Metastatic Liver Carcinoma in the Lung (tissue), 2 donors: ENCODE data around the genes FRS2 and PTPRR.

DNA sequence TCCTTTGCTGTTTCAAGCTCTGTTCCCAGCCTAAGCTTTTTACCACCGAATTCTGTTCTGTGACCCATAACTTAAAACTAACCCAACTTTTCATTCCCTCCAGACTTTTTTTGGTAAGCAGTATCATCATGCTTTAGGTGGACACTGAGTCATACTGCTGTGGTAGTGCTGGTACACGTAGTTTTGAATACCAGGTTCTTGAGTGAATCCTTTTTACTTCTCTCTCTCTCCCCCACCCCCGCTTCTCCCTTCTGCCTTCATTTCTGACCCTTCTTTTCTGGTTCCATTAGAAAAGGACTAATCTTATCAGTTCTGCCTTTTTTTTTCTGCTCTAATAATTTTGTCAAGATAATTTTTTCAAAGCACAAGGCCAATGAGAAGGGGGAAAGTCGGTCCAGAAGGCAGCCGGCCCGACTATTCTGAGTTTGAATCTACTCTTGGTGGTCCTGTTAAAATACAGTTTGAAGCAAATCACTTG is 2.3 kb upstream of the MDM2 start:
- PRO-cap, 2 experiments, result peak in 1 of 2 experiments; most common minus-strand start position 189 of the sequence (in 1)

DNA sequence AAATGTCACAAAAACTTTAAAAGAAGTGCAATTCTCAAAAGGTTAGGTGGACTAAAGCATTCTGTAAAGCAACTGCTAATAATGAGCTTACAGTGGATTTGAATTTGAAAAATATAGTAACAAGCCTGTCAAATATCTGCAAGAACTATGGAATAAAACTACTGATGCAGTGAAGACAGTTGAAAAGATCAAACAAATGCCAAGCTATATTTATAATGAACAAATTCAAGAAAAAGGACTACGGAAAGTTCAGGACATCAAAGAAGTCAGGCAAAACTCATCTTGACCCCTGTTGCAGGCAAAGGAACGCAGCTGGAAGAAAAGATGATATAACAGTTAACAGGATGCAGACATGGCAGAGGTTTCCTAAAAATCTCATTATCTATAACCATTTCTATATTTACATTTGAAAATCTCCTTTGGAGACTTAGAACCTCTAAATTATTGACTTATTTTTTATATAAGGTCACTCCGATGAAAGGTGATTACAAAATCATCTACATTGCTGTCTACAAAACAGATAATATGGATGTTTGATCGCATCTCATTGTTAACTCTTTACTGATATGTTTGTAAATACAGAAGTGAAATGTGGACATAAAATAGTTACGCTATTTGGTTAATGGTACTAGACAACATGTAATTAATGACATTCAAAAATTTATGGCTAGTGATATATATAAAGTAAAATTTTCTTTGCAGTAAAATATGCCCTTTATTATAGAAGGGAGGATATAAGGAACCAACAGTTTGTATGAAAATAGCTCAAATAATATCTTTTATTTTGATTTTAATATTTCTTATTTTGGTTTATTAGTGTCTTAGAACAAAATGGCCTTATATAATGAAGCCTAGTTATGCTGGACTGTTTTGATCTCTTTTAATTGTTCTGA is 34.3 kb downstream of the MDM2 start:
- PRO-cap, 2 experiments, result no peak in any of the 2 experiments

DNA sequence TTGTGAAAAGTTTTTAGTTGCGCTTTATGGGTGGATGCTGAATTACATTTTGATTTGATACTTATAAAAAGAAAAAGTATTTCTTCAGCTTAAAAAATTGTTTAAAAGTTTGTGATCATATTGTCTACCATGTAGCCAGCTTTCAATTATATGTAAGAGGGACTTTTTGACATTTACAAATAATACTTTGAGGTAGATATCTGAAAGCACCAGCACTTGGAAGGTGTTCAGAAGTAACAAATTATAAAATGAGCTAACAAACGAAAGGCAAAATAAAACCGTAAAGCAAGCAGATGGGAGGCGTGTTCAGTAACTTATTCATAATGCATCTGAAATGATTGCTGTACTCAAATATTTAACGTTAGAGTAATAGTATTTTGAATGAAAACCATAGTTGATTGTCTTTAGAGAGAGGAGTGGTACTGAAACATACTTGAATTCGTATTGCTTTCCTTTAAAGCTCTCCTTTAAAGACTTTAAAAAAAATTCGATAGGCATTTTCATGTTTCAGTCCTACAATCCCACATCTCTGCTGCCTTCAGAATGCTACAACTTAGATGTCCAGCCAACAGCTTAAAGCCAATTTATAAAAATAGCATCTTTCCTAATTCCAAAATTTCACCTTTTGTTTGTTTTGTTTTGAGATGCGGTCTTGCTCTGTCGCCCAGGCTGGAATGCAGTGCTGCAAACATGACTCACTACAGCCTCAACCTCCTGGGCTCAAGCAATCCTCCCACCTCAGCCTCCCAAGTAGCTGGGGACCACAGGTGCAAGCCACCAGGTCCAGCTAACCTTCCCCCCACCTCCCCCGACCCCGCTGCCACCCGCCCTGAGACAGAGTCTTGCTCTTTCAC is 37.4 kb downstream of the MDM2 start:
- PRO-cap, 2 experiments, result no peak in any of the 2 experiments

GRCh38 chr12:69469962-69470936 is at the start of gene FRS2:
FRS2 (plus strand) TSS chr12:69470388.
- PRO-cap, 2 experiments, result peak in 2 of 2 experiments; most common plus-strand start chr12:69470391 (in 2); most common minus-strand start chr12:69470288 (in 1)

DNA sequence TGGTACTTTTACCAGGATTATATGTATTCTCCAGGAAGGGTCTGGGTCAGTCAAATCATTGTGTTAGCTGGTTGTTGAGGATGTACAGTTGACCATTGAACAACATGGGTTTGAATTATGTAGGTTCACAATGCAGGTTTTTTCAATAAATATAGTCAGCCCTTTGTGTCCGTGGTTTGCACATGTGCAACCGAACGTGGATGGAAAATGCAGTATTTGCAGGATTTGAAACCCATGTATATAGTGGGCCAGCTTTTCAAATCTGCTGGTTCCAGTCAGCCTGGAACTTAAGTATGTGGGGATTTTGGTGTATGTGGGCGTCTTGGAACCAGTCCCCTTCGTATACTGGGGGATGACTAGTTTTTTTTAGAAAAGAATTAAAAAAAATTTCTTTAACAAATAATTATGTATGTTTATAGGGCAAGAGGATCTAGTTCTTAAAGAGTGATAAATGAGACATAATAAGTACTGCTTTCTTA is 4.8 kb downstream of the CCT2 start:
- PRO-cap, 2 experiments, result no peak in any of the 2 experiments

DNA sequence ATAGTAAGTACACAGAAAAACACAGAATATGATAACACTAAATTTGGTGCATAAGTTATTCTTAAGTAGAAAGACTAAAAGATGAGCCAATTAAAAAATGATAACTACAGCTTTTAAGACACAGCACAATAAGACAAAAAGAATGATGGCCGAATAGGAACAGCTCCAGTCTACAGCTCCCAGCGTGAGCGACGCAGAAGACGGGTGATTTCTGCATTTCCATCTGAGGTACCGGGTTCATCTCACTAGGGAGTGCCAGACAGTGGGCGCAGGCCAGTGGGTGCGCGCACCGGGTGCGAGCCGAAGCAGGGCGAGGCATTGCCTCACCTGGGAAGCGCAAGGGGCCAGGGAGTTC is 187.9 kb downstream of the MYRFL start:
- PRO-cap, 2 experiments, result no peak in any of the 2 experiments

GRCh38 chr12:70251081-70251739 is 8.0 kb downstream of the CNOT2 start:
- PRO-cap, 2 experiments, result no peak in any of the 2 experiments

GRCh38 chr12:70612391-70612908 is 24.8 kb downstream of the PTPRB start:
- PRO-cap, 2 experiments, result no peak in any of the 2 experiments

- PRO-cap, 2 experiments, result peak in 2 of 2 experiments; most common plus-strand start chr12:70635957 (in 2)
Observed at GRCh38 chr12:70635609-70636259, 1.5 kb downstream of the PTPRB start.

GRCh38 chr12:70920175-70921114 is at the start of gene PTPRR:
PTPRR (minus strand) TSS chr12:70920738.
- PRO-cap, 2 experiments, result no peak in any of the 2 experiments

DNA sequence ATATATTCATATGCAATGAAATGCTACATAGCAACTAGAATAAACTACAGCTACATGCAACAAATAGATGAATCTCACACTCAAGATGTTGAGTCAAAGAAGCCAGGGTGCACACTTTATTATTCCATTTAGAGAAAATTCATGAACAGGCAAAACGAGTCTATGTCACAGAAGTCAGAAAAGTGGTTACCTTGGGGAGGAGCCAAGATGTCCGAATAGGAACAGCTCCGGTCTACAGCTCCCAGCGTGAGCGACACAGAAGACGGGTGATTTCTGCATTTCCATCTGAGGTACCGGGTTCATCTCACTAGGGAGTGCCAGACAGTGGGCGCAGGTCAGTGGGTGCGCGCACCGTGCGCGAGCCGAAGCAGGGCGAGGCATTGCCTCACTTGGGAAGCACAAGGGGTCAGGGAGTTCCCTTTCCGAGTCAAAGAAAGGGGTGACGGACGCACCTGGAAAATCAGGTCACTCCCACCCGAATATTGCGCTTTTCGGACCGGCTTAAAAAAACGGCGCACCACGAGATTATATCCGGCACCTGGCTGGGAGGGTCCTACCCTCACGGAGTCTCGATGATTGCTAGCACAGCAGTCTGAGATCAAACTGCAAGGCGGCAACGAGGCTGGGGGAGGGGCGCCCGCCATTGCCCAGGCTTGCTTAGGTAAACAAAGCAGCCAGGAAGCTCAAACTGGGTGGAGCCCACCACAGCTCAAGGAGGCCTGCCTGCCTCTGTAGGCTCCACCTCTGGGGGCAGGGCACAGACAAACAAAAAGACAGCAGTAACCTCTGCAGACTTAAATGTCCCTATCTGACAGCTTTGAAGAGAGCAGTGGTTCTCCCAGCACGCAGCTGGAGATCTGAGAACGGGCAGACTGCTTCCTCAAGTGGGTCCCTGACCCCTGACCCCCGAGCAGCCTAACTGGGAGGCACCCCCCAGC is 39.6 kb downstream of the TSPAN8 start:
- PRO-cap, 2 experiments, result no peak in any of the 2 experiments

DNA sequence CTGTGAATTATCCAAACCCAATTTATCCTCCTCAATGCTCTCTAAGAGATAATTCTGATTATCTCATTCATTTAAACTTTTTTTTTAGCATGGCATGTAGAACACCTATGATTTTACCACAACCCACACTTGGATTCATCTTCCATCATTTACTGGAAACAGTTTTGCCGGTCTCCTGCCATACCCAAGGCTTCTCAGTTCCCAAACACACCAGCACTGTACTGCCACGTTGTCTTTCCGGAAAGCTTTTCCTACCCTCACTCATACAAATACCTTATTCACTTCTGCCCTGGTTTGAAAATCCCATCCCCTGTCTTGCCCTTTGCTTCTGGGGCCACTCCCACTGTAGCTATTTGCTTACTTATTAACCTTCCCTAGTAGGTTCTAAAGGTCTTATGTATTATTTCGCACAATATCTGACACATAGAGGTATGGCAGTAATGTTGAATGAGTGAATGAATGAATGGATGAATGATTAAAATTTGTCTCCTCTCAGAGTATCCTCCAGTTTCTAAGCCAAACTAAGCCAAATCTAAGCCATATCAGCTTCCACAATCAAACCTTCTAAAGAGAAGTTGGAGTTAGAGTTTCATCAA is 18.7 kb downstream of the TSPAN8 start:
- PRO-cap, 2 experiments, result no peak in any of the 2 experiments

DNA sequence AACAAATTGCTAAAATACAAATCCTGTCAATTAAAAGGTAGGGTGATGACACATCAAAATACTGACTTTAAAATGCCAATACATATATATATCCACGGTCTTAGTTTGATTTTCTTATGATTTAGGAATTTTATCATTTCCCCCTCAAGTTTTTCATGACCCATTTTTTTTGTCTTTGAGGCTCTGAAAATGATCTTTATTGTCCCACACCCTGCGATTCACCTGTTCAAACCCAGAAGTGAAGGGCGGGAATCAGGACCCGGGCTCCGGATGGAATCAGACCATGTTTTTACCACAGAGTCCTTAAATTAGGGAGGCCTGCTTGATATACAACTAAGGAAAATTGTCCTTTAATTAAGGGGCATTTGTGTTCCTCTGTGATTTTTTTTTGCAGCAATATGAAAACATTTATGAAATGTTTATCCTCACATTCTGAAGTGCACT is 794 bp downstream of the TSPAN8 start:
- PRO-cap, 2 experiments, result no peak in any of the 2 experiments

- PRO-cap, 2 experiments, result no peak in any of the 2 experiments
Observed at GRCh38 chr12:71602800-71603565, 60.7 kb downstream of the ZFC3H1 start.

DNA sequence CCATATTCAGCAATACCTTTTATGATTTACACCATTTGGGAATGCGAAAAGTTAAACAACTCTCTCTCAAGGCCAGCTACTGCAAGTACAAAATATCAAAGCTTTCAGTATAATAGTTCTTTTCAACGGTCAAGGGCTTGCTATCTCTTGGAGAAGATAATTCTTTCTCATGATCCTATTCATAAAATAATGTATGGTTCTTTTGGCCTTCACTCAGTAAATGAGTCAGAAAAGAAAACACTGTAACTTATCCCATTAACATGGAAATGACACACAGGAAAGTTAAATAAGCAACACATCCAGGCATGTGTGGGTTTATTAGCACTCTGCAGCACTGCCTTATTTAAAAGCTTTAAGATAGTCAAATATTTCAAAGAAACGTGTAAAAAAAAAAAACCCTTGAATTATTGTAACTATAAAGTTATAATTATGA is 36.9 kb downstream of the ZFC3H1 start:
- PRO-cap, 2 experiments, result no peak in any of the 2 experiments

DNA sequence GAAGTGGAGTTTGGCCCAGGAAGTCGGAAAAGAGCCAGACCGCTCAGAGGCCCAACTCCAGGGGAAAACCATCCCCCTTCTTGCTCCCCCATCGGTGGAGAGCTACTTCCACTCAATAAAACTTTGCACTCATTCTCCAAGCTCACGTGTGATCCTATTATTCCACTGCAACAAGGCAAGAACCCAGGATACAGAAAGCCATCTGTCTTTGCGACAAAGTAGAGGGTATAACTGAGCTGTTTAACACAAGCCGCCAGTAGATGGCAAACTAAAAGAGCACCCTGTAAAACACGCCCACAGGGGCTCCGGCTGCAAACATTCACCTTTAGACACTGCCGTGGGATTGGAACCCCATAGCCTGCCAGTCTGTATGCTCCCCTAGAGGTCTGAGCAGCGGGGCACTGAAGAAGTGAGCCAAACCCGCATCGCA is 22.8 kb upstream of the RAB21 start:
- PRO-cap, 2 experiments, result no peak in any of the 2 experiments

DNA sequence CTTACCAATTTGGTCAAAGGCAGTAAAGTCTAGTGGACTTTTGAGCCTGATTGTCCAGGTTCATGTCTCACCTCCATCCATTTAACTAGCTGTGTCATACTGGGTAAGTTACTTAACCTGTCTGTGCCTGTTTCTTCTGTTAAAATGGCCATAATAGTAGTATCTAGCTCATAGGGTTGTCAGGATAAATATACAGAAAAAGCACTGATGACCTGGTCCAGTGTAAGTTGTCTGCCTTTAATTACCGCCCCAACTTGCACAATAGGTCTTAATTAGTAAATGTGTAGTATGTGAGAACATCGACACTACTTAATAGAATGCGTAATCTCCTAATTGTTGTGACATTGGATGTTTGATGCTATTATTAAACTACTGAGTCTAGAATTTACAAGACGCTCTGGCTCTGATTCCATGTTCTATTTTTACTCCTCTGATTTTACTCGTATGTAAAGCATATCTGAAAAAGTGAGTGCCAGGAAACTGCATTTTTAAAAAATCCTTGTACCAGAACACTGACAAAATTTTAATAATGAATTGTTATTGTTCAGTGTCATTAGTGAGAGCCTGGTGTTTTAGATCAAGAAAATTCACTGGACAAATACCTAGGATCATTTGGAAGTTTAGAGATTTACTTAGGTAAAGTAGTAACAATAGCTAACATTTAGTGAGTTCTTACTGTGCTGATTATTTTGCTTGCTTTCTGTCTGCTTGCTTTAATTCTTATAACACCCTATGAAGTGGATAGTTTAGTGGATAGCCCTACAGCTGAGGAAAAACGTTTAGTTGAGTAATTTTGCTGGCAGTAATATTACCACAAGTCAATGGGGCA is 1.7 kb downstream of the RAB21 start:
- PRO-cap, 2 experiments, result no peak in any of the 2 experiments

GRCh38 chr12:71840101-71840878 is 731 bp downstream of the TBC1D15 start:
- PRO-cap, 2 experiments, result no peak in any of the 2 experiments

GRCh38 chr12:71904108-71904948 is 34.3 kb upstream of the TPH2 start:
- PRO-cap, 2 experiments, result no peak in any of the 2 experiments

- PRO-cap, 2 experiments, result no peak in any of the 2 experiments
Observed at GRCh38 chr12:71947351-71948194, 8.9 kb downstream of the TPH2 start.